Frontal cortex (tissue), 2 donors: ENCODE data around the gene CNTNAP3B.

GRCh38 chr9:37042570-37042769 is 8.4 kb upstream of the PAX5 start:
- RAMPAGE, long total RNA: no peak

- RAMPAGE, long total RNA: no peak
Observed at GRCh38 chr9:37324132-37325213, 98.0 kb upstream of the GRHPR start.

- RAMPAGE, long total RNA: no peak
Observed at GRCh38 chr9:37377969-37378849, 44.3 kb upstream of the GRHPR start.

DNA sequence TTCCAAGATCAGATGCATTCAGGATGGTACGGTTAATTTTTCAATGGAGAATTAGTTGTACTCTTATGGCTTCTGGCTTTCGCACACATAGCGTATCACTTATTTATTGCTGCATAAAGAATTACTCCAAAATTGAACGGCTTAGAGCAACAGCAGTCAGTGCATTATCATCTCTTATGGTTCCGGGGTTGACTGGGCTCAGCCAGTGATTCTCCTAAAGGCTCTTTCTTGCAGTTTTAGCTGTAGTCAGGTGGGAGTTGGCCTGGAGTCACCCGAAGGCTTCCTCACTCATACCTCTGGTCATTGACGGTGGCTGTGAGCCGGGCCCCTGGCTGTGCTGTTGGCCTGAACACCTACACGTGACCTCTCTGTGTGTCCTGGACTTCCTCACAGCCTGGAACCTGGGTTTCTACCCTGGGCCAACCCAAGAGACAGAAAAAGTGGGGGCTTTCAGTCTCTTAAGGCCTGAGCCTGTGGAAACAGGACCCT is 517 bp upstream of the GRHPR start:
- RAMPAGE, long total RNA: no peak

- RAMPAGE, long total RNA: no peak
Observed at GRCh38 chr9:37438073-37438651, 15.7 kb downstream of the GRHPR start.

DNA sequence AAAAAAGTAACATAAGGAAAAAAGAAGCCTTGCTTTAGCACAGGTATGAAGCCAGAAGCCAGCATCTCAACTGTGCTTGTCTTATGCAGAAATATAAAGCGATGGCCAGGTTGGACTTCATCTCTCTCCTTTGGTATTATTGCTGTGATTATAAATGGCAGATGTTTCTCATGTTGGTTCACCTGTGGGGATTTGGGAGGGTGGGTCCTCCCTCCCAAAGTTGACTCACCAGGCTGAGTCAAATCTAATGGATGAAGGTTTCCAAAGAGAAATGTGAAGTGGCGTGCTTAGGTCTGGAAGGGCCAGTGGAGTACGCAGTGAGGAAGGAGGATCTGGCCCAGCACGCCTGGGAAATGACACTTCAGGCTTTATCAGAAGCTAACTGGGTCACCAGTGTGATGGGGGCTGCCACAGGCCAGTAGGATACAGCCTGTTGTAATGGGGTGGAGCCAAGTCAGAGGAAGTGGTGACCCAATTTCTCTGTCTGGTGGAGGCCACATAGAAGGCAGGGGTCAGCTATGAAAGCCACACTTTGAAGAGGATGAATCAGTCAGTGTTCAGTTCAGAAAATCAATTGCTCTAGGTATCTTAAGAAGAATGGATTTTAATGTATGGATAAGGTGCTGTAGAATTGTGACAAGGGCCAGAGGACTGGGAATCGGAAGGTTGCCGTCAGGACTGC is 18.0 kb downstream of the POLR1E start:
- RAMPAGE, long total RNA: no peak

GRCh38 chr9:37588287-37588971 is 4.0 kb downstream of the TOMM5 start:
- RAMPAGE, long total RNA: no peak

GRCh38 chr9:37827963-37828654 is 27.5 kb downstream of the DCAF10 start:
- RAMPAGE, long total RNA: no peak

- RAMPAGE, long total RNA: no peak
Observed at GRCh38 chr9:37903247-37904011, 498 bp downstream of the SLC25A51 start.

GRCh38 chr9:37952706-37953319 is 48.9 kb upstream of the SLC25A51 start:
- RAMPAGE, long total RNA: no peak

- RAMPAGE, long total RNA: no peak
Observed at GRCh38 chr9:37994682-37995447, 74.2 kb downstream of the SHB start.

- RAMPAGE, long total RNA: no peak
Observed at GRCh38 chr9:37998779-37999099, 70.3 kb downstream of the SHB start.

DNA sequence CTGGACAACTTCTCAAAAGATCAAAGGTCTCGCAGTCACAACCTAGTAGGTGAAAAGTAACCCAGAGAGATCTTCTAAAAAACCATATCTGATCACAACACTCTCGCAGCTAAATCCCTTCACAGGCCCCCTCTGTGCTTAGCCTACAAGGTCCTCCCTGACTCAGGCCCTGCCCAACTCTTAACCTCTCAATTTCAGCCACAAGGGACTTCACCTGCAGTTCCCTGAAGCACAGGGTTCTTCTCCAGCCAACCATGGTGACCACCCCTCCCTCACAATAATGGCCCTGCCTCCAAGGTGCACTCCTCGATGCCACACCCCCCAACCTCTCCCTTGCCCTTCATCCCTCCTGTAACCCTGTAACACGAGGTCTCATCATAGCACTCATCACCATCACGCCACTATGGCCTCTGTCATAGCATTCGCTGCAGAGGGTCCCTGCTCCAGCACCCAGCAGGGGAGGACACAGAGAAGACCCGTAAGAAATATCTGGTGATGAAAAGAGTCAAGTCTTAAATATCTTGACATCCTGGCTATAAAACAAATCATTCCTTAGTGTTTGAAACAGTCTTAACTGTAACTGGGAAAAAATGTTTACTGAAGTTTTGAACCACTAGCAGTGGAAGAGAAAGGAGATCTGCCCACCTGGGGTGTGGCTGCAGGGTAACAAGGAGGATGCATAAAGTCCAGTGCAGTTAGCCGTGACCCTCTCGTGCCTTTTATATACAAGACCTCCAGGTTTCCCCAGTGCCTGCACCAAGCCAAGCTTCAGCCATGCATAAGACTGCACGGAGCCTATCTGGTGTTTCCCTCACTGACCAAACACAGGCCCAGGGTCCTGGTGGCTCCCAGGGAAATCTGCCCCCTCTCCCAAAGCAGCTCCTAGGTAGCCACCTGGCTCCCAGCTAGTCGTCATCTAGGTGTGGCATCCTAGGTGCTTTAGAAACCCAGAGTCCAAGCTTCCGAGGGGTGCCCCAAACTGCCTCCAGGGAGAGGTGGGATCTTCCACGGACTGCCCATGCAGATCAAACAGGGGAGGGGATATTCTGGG is 3.1 kb downstream of the SHB start:
- RAMPAGE, long total RNA: no peak

DNA sequence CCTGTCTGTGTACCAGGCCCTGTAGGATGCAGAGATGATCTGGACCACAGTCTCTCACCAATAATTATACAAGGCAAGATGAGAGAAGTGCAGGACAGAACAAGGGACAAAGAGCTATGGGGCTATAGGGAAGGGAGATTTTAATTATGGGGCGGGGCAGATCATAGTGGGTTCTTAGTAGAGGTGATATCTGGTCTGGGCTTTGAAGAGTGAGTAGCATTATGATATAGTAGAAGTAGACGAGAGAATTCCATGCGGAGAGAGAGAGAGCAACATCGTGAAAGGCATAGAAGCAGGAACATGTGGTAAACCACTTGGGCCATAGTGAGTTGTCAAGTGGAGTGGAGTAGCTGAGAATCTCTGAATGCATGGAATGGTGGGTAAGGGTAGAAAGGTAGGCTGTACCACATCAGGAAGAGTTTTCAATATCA is 4.3 kb upstream of the SHB start:
- RAMPAGE, long total RNA: no peak

DNA sequence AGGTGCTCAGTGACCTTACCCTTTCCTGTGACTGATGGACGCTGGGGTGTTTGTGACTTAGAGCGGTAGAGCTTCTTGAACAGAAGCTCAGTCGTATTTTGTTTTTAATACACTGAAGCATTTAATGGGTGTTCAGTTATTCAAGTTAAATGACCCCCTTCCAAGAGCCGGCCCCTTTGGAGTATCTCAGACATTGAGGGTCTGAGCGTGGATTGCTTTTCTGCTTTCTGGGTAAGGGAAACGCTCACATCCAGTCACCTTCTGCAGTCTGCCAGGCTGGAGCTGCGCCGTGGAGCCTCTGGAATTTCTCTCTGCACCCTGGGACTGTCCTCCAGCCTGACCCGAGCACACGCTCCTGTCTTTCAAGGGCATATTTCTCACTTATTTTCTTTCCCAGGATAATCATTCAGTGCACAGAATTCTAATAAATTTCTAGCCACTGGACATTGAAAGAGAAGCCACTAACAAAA is 13.5 kb downstream of the FAM240B start:
- RAMPAGE, long total RNA: no peak

- RAMPAGE, long total RNA: start-site peak on the minus strand at chr9:39809844-39809860, 16 and 11 reads in 2 replicates
Observed at GRCh38 chr9:39809111-39810322, 454.0 kb downstream of the SPATA31A1 start.

- RAMPAGE, long total RNA: no peak
Observed at GRCh38 chr9:40105602-40106957, 750.6 kb downstream of the SPATA31A1 start.

GRCh38 chr9:40597673-40598143 is 530.8 kb downstream of the FOXD4L6 start:
- RAMPAGE, long total RNA: no peak

DNA sequence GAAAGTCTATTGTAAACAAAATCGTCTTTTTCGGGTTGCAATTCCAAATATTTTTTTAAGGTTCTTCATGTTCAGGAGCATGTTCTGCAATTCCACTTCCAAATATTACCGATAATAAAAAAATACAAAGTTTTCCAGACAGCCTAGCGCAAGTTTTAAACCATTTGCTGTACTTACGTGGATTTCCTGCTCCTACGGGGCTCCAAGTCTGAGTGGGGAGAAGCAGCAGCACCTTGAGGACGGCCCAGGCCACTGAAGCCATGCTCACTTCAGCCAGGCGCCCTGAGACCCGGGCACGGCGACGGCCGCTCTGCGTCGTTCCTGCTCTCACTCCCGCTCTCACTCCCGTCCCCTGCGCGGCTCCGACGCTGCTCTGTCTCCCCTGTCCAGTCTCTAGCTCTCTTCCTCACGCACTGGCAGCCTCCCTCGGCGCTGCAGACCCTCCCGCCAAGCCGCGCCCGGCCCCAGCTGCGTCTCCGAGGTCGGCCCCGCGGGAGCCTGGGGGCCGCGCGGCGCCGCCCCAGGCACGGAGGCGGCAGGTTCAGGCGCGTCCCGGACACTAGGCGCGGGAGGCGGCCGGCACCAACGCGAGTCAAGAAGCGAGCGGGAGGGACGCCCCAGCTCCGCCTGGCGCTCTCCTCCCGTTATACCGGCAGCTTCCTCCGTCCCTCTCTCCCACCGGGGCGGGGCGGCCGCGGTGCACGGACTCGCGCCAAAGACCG is at the start of gene CNTNAP3B:
Gene CNTNAP3B, minus strand, starts transcription at position 594 of the 722 bp plus-strand sequence.
- RAMPAGE, long total RNA: no peak

DNA sequence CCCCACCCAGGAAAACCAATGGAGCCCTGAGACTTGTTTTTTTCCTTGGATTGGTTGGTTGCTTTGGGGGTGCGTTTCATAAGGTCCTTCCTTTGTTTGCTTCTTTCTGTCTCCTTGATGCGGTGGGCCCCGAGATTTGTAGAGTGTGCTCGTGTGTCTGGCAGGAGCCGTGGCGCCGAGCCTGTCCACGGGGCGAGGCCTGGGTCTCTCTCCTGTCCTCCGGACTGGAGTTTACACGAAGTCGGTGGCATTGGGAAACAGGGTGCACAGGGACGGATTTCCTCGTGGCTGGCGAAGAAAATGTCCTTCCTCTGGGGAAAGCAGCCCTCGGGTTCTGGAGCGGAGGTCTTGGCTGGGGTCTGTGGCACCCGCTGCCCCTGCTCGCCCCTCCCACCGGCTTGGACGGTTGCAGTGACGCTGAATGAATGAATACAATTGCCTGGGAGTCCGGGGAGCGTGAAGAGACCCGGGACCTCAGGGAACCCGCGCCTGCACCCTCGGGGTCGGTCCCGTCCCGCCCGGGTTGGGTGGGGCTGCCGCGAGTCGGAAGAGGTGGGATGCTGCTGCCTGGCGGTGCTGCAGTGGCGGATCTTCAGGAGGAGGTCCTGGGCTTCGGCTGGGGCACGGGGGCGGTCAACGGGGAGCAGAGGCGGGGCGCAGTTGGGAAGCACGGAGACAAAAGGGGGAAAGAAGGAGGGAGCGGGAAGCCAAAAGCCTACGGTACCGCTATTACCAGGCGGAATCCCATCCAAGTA is 1611.9 kb downstream of the SPATA31A7 start:
- RAMPAGE, long total RNA: no peak